Sigmoid colon (tissue), 4 donors: ENCODE measurements around a stretch of chr4.

GRCh38 chr4:185743435-185744344 lies 68.3 kb downstream of the SORBS2 start:
- PRO-cap, result no peak
- RAMPAGE, long total RNA, 4 experiments, result no peak in any of the 4 experiments

- PRO-cap, result no peak
- RAMPAGE, long total RNA, 4 experiments, result no peak in any of the 4 experiments
These were observed 38.0 kb downstream of the SORBS2 start for GRCh38 chr4:185773952-185774339.

DNA sequence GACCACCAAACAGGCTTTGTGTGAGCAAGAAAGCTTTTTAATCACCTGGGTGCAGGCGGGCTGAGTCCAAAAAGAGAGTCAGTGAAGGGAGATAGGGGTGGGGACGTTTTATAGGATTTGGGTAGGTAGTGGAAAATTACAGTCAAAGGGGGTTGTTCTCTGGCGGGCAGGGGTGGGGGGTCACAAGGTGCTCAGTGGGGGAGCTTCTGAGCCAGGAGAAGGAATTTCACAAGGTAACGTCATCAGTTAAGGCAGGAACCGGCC lies 18.8 kb upstream of the F11 start:
- PRO-cap, result no peak
- RAMPAGE, long total RNA, 4 experiments, result no peak in any of the 4 experiments

GRCh38 chr4:186593129-186593342 lies 37.7 kb upstream of the MTNR1A start:
- PRO-cap, result no peak
- RAMPAGE, long total RNA, 4 experiments, result no peak in any of the 4 experiments

- PRO-cap, result no peak
- RAMPAGE, long total RNA, 4 experiments, result no peak in any of the 4 experiments
These were observed 180.5 kb upstream of the FAT1 start for GRCh38 chr4:186903981-186904709.

GRCh38 chr4:186946715-186946914 lies 223.0 kb upstream of the FAT1 start:
- PRO-cap, result no peak
- RAMPAGE, long total RNA, 4 experiments, result no peak in any of the 4 experiments

DNA sequence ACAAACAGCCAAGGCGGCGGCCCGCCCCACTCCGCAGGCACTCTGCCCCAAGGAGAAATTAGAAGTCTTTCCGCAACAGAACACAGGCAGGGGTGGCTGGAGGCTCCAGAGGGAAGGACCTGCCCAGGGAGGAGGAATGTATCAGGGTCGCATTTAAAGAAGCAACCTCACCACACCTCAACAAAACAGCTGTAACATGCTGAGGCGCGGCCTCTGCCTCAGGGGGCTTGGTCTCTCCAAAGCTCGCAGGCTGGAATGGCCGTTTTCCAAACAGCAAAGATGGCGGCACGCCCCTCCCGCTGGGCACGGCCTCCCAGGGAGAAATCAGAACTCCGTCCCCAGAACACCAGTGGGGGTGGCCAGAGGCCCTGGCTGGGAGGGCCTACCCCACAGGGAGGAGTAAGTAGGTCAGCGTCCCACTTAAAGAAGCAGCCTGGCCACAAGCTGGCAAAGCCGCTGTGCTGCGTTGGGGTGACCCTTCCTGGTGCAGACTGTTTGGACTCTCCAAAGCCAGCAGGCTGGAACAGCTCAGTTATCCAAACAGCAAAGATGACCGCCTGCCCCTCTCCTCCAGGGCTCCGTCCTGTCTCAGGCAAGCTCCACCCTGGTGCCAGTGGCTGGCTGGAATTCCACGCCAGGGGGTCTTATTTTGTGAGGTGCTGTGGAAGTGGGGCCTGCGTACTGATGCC lies 862.7 kb downstream of the TRIML1 start:
- PRO-cap, result no peak
- RAMPAGE, long total RNA, 4 experiments, result no peak in any of the 4 experiments

GRCh38 chr4:189021780-189022149 lies 882.5 kb downstream of the TRIML1 start:
- PRO-cap, result no peak
- RAMPAGE, long total RNA, 4 experiments, result no peak in any of the 4 experiments

DNA sequence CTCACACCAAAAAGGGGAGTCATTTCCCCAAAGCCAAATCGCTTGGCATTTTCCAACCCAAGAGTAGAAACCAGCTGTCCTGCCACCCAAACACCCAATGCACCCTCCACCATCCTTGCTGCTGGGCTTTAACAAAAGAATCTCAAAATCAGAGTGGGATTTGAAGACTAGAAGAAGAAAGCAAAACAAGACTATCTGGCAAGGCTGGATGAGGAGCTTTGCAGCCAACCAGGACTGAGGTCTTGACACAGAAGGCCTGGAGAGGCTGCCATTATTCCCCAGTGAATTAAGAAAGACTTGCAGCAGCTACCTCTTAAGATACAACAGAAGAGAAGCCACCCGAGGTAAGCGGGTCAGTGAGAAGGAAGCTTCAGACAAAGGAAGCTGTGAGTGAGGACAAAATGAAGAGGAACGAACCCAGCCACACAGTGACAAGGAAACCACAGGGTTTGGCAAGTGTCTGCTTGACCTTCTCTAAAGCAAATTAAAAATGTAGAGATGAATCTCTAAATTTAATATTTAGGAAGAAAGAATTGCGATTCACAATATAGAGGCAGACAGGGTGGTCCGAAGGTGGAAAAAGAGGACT lies 281.9 kb upstream of the FRG1 start:
- PRO-cap, result no peak
- RAMPAGE, long total RNA, 4 experiments, result no peak in any of the 4 experiments

GRCh38 chr4:189734626-189735255 lies 205.9 kb upstream of the FRG1 start:
- PRO-cap, result no peak
- RAMPAGE, long total RNA, 4 experiments, result no peak in any of the 4 experiments